Ureter (tissue), 1 donor: Measurements from ENCODE around the gene NHLRC3.

GRCh38 chr13:36430508-36431023 lies 1.7 kb upstream of the CCNA1 start:
- PRO-cap: no peak

GRCh38 chr13:37144003-37144233 lies 38.5 kb upstream of the CSNK1A1L start:
- PRO-cap: no peak

DNA sequence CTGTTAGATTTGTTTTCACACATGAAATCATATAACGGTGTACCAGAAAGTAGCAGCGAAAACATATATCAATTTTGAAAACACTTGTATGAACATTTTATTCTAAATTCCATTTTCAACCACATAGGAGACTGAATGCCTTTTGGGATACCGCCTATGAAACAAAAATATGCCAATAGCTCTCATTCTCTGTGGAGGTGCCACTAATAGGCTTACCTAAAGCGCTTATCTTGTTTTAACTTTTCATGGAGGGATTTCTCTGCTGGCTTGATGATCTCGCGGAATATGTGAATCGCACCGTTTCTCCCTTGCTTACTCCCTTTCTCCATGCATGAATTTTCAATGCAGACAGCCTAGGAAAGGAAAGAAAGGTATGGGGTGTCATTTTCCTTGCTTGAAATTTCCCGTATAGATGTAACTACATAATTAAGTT lies 18.2 kb downstream of the POSTN start:
- PRO-cap: no peak

GRCh38 chr13:37868393-37869641 lies 755 bp downstream of the TRPC4 start:
- PRO-cap: no peak

DNA sequence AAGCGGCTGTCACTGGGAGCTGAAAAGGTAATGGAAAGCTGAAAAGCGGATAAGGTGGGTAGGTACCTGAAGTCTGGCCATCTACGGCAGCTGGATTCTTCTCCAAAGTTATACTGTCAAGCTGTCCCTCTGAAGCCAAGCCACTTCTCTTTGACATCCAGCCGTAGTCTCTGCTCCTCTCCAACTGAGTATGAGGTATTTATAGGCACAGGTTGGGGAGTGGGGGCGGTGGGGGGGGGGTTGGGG lies 65.2 kb upstream of the TRPC4 start:
- PRO-cap: no peak

DNA sequence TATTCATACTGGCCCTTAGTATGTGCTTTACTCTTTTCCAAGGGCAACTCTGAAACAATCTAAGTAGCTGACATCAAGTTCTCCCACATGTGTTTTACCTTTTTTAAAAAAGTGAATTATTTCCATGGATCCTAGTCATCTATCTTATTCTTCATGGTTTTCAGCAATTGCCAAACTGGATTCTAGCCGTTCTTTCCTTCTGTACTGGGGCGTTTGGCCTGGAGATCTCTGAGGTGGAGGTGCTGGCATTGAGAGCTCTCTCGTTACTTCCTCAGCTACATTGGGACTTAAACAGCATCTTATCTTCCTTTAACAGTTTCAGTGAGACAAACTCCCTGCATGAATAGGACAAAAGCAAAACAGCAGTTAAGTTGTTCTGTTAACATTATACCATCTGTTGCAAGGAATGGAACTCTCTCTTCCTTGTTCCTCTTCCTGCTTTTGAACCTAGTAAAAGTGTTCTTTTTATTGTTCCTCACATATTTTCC lies 202.8 kb upstream of the UFM1 start:
- PRO-cap: no peak

DNA sequence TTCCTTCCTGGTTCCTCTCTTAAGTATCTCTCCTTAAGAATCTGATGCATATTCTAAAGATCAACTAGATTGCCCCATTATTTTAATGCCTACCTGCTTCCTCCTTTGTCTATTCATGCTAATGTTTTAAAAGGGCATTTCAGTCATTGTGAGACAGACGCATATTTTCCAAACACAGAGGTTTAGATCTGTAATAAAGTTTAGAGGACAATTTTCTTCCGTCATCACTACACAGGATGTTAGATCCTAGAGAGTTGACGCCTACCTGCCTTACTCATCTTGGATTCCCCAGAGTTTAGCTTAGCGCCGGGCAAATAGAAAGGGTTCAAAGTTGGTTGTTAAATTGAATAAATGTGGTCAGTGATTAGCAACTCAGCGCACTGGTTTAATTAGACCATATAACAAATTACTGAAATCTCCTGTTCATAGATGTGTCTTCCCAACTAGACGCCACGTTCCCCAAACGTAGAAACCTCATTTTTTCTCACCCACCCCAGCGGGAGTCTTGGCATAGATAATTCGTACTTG lies 859 bp upstream of the UFM1 start:
- PRO-cap: no peak

DNA sequence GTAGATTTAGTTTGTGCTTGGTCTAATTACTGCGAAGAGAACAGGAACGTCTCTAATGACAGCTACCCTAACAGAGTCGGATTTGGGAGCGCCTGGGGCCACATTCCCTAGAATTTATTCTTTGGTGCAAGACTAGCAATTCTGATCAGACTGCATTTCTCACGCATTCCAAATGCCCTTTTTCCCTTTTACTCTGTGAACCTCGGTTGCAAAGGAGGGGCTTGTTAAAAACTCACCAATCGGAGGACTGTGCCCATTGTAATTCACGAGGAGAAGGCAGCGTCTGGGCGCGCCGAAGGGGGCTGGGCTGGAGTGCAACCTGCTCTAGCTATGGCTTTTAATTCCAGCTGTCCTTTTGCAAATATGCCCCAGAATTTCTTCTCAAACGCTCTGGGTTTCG lies 674 bp upstream of the FREM2 start:
- PRO-cap: no peak

GRCh38 chr13:39026176-39026569 lies 11.7 kb downstream of the PROSER1 start:
- PRO-cap: no peak

GRCh38 chr13:39038157-39039060 lies at the start of gene NHLRC3:
NHLRC3 (plus strand) TSS chr13:39038456.
- PRO-cap: bidirectional peak, plus-strand start at chr13:39038398, minus-strand start at chr13:39038061; unidirectional peak, plus-strand start at chr13:39038456

DNA sequence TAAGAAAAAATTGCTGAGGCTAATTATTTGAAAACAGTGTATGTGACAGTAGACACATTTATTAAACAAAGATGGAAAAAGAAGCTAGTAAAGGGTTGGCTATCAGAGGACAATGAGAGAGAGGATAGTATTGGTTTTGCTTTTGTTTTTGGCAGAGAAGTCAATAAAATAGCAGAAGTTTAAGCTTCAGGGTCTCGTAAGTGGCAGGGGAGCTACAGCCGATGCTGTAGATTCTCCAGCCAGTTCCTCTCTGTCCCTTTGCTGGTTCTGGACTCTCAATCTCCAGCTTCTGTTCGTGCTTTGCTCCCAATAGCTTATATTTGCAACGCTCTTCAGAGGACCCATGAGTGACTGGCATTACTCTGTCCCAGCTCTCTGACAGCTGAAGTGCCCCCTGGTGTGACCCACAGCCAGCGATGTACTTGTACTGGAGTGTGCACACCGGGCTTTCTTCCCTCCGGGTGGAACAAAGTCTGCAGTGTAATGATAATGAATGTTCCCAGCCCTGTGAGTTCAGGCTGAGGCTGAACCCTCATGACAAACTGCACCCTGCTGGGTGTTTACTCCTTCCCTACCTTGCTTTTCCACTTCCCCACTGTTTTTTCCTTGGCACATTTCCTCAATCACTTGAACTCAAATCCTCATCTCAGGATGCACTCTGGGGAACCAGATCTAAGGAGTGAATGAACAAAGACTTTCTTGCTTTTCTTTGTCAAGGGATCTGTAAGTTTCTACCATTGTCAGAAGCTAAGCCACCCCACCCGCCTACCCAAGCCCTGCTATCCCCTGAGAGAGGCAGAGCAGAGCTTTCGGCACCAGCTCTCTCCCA lies 254.8 kb downstream of the LHFPL6 start:
- PRO-cap: no peak

DNA sequence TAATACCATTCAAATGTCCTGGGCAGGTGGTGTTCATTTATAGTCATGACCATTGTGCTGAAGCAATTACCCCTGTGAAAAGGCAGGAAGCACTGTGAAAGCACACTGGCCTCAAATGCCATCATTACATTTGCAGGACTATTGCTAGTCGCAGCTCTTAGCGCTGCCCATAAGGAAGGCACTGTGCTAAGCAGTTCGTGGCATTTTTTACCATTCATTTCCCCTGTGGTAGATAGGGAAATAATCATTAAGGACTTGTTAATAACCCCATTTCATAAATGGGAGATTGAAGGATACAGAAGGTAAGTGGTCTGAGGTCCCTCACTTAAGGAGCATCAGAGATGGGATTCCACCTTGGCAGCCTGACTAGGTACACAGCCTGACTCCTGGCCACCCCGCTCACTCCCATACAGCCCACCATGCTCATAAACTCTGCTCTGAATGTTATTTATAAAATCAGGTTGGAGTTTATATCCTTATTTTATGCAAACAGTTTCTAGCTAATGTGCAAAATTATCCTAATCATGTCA lies 108.8 kb downstream of the LHFPL6 start:
- PRO-cap: no peak

- PRO-cap: no peak
Observed at GRCh38 chr13:39565524-39566000, 37.4 kb downstream of the LHFPL6 start.

DNA sequence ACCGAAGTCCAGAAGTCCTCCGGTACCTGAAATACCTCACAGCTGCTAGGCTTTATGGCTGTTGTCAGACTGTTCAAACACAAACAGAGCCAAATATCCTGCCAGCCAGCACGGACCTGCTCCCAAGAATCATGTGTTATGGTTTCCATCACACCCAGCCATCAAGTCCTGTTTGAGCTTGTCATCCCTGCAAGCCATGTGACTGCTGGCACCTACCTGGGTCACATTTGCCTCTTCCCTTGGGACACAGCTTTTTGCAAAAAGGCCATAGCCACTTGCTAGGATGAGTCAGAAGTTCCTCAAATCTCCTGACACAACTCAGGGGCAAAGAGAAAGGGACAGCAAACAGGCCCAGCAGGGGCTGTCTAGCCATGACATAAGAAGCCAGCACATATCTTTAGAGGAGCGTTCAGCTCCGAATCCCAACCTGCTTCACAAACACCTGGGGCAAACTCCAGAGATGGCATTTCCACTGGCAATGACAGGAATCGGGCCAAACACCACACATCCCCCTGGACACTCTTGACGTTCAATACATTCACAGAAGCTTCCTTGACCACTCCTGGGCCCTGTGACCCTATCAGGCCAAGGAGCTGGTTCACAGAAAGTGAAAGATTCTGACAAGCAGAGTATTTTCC lies 129.7 kb downstream of the FOXO1 start:
- PRO-cap: no peak

- PRO-cap: no peak
Observed at GRCh38 chr13:40564060-40565120, 102.1 kb downstream of the FOXO1 start.

GRCh38 chr13:40582370-40583194 lies 83.9 kb downstream of the FOXO1 start:
- PRO-cap: no peak

DNA sequence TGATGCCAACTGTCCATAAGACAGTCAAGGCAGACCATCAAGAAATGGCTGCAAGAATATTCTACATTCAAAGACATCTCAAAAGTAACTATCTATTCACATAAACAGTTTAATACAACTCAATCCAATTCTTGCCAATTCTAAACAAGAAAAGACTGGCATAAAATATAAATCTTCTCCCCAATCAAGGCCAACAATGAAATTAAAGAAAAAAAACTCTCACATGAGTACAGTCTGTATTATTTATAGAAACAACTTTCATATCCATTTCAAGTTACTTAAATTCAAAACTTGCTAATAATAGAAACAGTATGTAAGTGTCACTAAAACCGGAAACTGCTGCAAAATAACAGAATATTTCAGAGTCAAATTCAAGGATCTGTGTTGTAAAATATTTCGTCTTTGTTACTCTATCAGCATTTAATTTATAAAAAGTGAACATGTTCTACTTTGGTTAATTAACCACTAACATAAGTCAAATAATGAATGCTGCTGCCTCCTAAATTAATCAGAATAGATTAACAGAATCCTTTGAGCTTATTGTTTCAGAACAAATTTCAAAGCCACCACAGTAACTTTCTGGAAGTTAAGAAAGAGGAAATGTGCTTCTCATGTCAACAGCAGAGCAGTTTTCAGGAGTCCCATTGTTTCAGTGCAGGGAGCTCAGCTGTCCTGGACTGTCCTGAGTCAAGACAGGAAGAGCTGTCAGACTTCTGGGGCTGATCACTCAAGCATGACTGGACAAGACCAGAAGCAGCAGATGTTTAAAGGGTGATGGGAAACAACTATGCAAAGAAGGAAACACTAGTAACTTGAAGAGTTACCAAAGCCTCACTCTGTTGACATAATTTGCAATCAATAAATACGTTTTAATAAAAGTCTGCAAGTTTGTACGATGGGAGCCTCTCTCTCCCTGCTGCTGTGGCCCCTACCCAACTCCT lies 77.0 kb downstream of the FOXO1 start:
- PRO-cap: no peak

DNA sequence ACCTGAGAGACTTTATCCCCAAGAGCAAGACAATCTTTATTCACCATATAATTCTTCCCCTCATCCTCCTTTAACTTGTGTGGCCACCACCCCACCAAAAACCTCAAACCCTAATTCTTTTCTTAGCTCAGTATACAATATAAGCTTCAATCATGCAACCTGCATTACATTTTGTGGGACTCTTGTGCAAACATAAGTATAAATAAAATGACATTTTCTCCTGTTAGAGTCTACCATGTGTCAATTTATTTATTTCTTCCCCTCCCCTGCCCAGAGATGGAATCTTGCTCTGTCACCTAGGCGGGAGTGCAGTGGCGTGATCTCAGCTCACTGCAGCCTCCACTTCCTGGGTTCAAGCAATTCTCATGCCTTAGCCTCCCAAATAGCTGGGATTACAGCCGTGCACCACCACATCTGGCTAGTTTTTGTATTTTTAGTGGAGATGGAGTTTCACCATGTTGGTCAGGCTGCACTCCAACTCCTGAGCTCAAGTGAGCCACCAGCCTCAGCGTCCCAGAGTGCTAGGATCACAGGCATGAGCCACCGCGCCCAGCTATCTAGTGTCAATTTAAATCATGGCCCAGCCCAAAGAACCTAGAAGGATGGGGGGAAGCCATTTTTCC lies 19.2 kb downstream of the FOXO1 start:
- PRO-cap: no peak

DNA sequence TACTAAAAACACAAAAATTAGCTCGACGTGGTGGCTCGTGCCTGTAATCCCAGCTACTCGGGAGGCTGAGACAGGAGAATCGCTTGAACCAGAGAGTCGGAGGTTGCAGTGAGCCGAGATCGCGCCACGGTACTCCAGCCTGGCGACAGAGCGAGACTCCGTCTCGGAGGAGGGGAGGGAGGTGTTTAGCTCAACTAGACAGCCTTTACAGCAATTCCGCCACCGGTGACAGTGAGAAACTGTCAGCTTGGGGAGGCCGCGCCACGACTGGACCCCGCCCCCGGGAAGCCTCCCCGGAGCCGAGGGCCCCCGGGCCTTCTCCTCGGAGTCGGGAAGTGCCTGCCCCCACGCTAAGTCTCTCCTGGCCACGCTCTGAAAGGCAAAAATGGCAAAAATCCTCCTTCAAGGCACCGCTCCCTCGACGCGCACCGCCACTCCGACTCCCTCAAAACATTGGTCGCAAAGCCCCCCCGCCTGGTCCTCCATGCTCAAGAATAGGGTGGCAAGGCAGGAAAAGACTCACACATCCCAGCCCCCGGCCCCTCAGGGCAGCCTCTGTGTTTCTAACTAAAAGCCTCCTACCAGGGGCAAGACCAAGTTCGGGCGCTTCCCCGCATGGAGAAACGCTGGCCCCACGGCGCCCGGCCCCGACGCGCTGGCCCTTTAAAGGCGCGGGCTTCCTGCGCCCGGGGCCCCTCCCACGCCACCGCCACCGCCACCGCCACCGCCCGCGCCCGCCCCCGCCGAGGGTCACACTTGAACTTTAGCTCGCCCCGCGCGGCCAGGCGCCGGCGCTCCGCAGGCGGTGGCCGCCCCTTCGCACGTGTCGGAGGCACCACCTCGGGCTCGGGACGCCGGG lies 2.1 kb downstream of the FOXO1 start:
- PRO-cap: unidirectional peak, plus-strand start at position 234 of the sequence; bidirectional peak, plus-strand start at position 724 of the sequence, minus-strand start at position 636 of the sequence

GRCh38 chr13:40735116-40735628 lies 35.8 kb downstream of the MRPS31 start:
- PRO-cap: no peak